GM23248 (cell line): ENCODE measurements around a stretch of chr10.

- RAMPAGE, long total RNA = no peak
Measured at GRCh38 chr10:314417-314928, 179.2 kb downstream of the ZMYND11 start.

DNA sequence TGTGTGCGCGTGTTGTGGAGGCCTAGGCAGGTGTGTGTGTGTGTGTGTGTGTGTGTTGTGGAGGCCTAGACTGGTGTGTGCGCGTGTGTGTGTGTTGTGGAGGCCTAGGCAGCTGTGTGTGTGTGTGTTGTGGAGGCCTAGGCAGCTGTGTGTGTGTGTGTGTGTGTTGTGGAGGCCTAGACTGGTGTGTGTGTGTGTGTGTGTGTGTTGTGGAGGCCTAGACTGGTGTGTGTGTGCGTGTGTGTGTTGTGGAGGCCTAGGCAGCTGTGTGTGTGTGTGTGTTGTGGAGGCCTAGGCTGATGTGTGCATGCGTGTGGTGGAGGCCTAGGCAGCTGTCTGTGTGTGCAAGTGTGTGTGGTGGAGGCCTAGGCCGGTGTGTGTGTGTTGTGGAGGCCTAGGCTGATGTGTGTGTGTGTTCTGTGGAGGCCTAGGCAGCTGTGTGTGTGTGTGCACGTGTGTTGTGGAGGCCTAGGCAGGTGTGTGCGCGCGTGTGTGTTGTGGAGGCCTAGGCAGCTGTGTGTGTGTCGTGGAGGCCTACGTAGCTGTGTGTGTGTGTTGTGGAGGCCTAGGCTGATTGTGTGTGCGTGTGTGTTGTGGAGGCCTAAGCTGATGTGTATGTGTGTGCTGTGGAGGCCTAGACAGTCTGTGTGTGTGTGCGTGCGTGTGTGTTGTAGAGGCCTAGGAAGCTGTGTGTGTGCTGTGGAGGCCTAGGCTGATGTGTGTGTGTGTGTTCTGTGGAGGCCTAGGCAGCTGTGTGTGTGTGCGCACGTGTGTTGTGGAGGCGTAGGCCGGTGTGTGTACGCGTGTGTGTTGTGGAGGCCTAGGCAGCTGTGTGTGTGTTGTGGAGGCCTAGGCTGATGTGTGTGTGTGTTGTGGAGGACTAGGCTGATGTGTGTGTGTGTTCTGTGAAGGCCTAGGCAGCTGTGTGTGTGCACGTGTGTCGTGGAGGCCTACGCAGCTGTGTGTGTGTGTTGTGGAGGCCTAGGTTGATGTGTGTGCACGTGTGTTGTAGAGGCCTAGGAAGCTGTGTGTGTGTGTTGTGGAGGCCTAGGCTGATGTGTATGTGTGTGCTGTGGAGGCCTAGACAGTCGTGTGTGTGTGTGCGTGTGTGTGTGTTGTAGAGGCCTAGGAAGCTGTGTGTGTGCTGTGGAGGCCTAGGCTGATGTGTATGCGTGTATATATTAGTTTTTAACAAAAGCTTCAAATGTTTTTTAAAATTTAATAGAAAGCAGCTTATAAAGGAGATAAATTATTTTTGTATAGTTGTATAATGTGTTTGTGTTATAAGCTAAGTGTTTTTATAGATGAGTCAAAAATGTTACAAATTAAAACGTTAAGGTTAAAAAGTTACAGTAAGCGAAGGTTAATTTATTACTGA, 202.1 kb downstream of the ZMYND11 start:
- RAMPAGE, long total RNA = no peak

DNA sequence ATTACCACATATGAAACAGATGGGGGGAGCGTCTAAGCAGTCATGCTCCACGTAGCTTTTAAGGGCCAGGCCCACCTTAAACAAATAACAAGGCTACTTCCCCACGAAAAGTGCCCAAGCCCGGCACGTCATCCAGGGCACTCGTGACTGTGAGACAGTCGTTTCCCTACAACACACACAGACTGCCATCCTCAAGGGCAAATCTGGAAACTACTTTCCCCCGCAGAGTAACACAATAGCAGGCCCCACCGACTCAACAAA, 251.5 kb downstream of the ZMYND11 start:
- RAMPAGE, long total RNA = no peak

DNA sequence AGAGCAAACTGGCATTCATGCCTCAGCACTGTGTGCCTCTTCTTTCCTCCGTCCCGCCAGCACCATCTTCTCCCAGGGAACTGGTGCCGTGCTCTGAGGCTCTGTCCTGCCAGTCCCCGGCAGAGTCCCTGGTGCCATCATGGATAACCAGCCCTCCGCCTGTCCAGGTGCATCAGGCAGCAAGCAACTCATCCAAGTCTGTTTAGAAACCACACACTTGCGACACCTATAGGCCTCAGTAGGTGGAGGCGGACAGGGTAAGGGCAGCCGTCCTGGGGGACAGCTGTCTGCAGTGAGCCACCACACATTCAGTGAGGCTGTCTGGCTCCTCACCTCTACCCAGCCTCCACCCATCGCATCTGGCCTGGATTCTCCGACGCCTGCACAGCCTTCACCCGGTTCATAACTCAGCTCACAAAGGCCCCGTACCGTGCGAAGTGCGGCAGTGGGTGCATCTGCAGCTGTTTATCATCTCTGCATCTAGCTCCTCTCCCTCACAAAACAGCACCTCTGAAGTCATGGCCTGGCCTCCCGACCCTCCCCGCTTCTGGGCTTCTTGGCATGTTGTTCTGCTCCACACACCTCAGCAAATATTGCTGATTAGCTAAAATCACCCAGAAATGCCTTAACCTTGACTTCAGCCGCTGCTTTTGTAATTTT, 162.6 kb downstream of the DIP2C start:
- RAMPAGE, long total RNA = no peak

GRCh38 chr10:611102-611357, 78.4 kb downstream of the DIP2C start:
- RAMPAGE, long total RNA = no peak

- RAMPAGE, long total RNA = no peak
Measured at GRCh38 chr10:662626-663274, 26.7 kb downstream of the DIP2C start.

- RAMPAGE, long total RNA = no peak
Measured at GRCh38 chr10:863651-864396, 67.7 kb downstream of the LARP4B start.

GRCh38 chr10:932189-932557, 668 bp upstream of the LARP4B start:
- RAMPAGE, long total RNA = no peak

GRCh38 chr10:1026609-1026887, 889 bp upstream of the IDI2 start:
- RAMPAGE, long total RNA = no peak

- RAMPAGE, long total RNA = no peak
Measured at GRCh38 chr10:1047864-1048225, 1.1 kb downstream of the IDI1 start.

DNA sequence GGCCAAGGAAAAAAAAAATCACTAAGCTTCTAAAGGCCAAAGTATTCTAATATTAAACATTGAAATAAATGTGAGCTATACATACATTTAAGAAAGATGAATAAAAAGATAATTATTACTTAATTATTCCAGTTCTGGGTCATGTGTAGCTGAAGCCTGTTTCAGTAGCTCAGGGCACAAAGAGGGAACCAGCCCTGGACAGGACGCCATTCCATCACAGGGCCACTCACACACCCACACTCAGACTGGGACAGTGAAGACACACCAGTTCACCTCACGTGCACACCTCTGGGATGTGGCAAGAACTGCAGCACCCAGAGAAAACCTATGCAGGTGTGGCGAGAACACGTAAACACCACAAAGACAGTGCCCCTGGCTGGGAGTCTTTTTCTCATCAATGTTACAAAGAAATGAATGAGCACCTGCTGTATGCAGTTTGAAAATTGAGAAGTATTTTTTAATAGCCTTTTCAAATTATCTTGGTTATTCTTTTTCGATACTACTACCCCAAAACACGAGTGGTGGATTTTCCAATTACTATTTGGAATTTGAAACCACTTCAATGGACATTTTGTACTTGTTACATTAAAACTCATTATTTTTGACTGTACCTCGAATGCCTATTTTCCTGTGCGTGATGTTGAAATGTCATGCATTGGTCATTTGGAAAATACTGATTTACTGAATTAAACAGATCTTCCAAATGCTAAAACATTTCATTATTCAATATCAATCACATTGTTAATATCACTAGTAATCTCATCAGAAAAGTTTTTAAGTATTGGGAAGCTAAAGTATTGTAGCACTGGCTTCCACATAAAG, 1.8 kb upstream of the IDI1 start:
- RAMPAGE, long total RNA = no peak

DNA sequence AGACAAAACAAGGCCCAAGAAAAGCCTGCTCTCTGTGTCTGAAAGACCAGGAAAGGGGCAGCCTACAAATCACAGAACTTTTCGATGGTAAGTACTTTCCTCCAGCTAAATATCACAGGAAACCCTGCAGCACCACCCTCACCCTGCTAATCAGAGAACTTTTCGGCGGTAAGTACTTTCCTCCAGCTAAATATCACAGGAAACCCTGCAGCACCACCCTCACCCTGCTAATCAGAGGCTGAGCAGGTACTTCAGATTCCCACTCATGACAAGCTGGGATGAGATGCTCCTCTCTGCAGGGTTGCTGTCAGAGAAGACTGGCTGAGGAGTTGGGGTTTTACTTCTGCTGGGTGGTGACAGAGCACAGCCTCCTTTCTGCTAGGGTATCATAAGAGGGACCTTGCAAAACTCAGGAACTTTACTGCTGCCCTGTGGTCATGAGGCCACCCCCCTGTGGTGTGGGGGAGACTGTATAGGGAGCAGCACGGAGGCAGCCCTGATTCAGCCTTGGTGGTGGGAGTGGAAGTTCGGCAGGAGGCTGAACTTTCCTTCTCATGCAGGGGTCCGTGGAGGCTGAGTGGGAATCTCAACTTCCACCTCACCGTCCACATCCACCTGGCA, 7.2 kb downstream of the WDR37 start:
- RAMPAGE, long total RNA = no peak

DNA sequence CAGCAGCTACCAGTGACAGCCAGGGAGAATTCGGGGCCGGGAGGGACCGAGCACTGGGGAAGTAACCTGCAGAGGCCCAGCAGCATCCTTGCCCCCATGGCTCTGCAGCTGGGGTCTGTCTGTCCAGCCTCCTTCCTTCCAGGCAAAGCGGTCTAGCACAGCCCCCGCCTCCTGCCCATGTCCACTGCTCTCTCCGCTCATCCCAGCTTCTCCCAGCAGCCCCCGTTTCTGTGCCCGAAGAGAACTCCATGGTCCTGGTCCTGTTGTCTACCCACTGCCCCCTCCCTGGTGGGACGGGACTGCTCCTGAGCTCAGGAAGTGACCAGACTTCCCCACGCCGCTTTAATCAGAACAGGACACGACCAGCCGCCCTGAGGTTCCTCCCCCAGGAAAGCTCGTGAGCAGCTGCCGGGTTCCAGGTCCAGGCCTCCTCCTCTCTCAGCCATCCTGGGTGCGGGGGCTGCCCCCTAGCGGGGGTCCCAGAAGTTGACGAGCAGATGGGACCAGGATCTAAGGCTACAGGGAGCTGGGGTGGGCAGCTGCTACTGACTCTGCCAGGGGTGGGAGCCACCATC, 187.5 kb downstream of the WDR37 start:
- RAMPAGE, long total RNA = no peak

- RAMPAGE, long total RNA = no peak
Measured at GRCh38 chr10:1666427-1666784, 70.9 kb downstream of the ADARB2 start.

- RAMPAGE, long total RNA = no peak
Measured at GRCh38 chr10:3066178-3066684, 1.1 kb upstream of the PFKP start.

DNA sequence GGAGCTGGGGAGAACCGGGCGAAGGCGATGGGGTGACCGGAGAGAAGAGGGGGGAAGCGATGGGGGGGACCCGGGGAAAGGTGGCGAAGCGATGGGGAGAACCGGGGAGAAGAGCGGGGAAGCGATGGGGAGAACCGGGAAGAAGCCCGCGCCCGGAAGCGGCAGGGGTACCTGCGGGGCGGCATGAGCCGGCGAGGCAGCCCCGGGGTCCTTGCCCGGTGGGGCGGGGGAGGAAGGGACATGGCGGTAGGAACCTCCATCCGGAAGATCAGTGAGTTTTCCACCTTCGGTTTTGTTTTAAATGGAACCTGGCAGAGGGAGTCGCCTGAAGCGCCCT, 370 bp downstream of the PFKP start:
- RAMPAGE, long total RNA = no peak

GRCh38 chr10:3098969-3100008, 31.9 kb downstream of the PFKP start:
- RAMPAGE, long total RNA = no peak

DNA sequence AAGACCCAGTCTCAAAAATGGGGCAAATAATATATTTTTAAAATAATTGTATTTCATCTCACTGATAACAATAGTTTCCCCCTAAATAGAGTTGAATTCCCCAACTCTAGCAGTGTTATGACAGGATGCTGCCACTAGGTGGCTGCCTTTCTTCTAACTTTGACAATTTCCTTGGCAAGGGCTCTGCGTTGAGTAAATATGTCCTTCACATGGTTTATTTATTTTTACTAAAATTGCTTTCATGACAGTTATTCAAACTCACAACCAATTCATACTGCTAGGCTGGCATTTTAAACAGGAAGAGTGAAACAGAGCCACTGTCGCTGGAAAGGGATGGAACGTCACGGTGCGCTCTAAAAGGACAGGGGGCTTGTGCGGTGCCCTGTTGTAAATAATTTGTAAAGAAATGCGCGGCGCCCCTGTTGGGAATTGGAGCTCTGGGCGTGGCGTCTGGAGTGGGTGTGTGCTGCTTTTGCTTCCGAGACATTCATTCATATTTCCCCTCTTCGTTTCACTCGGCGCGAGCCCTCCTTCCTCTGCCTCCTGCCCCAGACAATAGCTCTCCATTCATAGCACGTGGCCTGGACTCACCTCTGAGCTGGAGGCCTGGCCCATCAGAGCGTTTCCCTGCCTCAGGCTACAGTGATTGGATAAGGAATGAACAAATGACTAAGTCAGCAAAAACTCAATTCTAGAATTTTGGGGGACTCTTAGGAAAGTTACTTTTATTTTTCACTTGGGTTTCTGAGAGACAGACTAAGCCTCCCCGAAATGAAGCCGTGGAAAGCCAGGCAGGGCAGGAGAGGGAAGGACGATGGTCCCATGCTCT, 20.5 kb upstream of the PITRM1 start:
- RAMPAGE, long total RNA = no peak

DNA sequence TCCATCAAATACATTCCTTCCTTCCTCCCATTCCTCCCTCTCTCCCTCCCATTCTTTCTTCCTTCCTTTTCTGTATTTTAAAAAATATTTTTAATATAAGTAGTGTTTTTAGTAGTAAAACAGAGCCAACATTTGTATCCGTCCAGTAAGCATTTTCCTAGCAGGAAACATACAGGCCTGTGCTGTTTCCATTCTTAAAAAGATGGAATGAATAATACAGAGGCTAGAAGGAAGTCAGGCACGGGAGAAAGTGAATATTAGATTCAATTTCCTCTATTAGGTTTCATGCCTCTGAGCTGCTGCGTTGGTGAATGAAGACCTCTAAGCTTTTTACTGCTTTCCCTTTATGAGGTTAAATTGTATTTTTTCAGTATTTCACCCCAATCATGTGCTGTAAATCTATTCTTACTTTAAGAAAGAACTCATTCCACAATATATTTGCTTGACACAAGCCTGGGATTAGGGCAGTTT, 75.9 kb upstream of the PITRM1 start:
- RAMPAGE, long total RNA = no peak

- RAMPAGE, long total RNA = no peak
Measured at GRCh38 chr10:3263717-3264950, 91.6 kb upstream of the PITRM1 start.